Retinal pigment epithelial cell (primary cell): ENCODE measurements around a stretch of chr20.

- RRBS, result no CpG with 5 or more reads among the region's 18 CpGs
Measured at GRCh38 chr20:48715968-48716841, 111.6 kb downstream of the PREX1 start.

DNA sequence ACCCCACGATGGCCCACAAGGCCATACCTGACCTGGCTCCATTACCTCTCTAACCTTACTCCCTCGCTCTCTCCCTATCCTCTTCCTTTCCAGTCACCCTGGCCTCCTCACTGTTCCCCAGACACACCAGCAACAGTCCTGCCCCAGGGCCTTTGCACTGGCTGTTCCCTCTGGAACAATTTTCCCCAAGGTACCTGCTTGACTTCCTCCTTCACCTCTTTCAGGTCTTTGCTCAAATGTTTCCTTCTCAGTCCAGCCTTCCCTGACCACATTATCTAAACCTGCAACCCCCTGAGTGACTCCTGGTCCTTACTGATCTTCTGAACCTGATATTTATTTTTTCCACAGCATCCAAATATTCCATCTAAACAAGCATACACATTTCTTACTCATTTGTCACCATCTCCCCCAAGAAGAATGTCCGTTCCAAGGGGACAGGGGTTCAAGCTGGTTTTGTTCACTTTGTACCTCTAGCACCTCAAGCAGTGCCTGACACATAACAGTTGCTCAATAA is 107.8 kb downstream of the PREX1 start:
- RRBS, result no CpG with 5 or more reads among the region's 3 CpGs

DNA sequence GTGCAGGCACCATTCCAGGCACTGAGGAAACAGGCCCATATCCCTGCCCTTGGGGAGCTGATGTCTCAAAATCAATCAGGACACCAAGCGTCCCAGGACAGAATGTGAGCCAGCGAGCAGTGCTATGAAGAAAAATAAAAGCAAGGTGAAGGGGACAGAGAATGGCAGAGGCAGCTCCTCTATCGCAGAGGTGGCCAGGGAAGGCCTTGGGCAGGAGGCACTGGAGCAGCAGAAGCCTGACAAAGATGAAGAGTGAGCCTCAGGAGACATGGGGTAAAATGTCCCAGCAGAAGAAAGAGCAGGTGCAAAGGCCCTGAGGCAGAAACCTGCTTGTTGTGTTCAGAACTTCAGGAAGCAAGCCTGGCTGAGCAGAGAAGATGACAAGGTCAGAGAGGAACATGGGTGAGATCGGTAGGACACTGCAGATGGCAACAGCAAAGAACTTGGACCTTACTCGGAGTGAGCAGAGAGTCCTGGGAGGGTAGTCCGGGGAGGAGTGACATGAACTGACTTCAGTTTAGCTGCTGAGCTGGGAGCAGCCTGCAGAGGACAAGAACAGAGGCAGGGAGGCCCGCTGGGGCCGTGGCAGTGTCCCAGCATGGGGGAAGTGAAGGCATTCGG is 106.5 kb downstream of the PREX1 start:
- RRBS, result no CpG with 5 or more reads among the region's 9 CpGs

DNA sequence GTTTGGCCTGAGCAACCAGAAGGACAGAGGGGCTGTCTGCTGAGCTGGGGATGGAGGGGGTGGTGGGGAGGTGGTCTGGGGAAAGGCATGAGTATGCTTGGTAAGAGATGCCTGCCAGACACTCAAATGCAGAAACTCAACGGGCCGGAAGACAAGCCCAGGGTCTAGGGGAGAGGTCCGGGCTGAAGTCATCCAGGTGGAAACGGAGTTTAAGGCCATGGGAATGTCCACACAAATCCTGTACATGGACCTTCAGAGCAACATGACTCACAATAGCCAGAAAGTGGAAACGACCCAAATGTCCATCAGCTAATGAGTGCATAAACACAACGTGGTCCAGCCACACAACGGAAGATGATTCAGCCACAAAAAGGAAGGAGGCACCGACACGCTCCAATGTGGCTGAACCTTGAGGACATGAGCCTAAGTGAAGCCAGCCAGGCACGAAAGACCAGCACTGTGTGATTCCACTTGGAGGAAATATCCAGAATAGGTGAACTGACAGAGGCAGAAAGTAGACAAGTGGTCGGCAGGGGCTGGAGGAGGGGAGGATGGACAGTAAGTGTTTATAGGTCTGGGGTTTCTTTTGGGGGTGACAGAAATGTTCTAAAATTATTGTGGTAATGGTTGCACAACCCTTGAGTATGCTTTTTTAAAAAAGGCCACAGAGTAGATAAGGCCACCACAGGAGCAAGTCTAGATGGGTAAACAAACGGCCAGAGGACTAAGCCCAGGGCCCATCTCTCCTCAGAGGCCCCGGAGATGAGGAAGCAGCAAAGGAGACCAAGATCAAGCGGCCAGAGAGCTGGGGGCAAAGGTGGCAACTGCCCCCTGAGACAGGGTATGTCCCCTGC is 105.7 kb downstream of the PREX1 start:
- RRBS, result no CpG with 5 or more reads among the region's 14 CpGs

- RRBS, result no CpG with 5 or more reads among the region's 16 CpGs
Measured at GRCh38 chr20:48763006-48763926, 64.5 kb downstream of the PREX1 start.

DNA sequence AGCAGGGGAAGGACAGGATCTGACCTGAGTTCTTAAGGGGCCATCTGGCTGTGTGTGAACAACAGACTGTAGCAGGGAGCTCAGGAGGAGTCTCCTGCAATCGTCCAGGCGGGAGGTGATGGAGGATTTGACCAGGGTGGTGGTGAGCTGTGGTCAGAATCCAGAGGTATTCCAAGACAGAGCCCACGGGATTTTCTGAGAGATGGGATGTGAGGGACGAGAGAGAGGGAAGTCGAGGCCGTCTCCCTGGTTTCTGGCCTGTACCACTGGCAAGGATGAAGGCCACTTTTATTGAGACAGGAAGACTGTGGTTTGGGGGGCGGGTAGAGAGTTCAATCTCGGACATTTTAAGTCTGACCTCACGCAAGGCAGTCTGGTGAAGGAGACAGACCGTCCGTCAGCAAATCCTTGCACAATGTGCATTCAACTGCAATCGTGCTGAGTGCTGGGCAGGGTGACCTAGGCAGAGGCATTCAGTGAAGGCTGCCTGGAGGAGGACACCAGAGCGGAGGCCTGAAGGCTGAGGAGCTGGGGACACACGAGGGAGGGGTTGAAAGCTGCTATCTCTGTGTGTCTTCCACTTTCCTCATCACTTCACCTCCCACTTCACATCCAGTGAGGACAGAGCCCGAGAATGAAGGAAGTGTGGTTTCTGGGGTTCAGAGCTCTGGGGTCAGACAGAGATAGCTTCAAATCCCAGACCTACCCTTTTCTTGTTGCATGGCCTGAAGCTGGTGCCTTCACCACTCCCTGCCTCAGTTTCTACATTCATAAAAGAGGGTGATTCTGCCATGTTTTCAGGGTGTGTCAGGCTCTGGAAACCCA is 53.8 kb downstream of the PREX1 start:
- RRBS, result no CpG with 5 or more reads among the region's 15 CpGs

- RRBS, result no CpG with 5 or more reads among the region's 2 CpGs
Measured at GRCh38 chr20:49256922-49257149, 21.0 kb downstream of the ZNFX1 start.

GRCh38 chr20:49288620-49289701 is 11.1 kb upstream of the ZNFX1 start:
- RRBS, result no CpG with 5 or more reads among the region's 10 CpGs

DNA sequence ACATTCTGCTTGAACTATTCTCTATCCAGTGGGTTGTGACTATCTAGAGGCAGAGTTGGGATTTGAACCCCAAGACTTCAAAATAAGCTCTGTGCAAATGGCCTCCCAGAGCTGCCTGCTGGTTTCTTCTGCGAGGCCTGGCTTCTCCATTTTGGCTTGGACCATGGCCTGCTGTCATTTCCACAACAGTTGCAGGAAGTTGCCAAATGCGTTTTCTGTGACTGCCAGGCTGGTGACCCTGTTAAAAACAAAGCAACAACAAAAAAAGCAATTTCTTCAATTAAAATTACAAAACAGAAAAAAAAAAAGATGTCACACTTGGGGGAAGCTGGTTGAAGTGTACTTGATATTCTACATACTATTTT is 20.0 kb upstream of the ZNFX1 start:
- RRBS, result no CpG with 5 or more reads among the region's 2 CpGs

DNA sequence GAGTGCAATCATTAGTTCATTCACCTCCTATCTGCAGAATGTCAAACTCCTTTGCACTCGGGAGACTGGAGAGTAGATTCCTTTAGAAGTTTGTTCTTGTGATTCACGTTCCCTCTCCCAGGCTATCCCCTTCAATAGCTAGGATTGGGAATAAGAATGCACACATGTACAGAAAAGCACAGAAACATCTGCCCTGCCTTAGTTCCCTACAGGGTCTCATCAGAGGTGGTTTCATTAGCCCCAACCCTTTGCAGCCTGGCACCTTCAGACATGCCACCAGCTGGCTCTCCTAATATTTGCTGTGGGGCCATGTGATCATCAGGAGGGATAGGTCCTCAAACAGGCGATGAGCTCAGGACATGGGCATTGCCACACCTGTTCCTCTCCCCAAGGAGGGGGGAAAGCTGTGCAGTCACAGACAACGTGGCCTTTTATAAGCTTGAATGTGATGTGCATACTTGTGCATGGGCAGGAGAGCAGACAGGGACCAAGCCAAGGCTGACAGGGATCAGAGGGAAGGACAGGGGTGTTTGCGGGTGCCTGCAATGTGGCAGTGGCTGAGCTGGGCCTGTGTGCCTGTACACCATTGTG is 78.7 kb upstream of the ZNFX1 start:
- RRBS, result no CpG with 5 or more reads among the region's 5 CpGs

DNA sequence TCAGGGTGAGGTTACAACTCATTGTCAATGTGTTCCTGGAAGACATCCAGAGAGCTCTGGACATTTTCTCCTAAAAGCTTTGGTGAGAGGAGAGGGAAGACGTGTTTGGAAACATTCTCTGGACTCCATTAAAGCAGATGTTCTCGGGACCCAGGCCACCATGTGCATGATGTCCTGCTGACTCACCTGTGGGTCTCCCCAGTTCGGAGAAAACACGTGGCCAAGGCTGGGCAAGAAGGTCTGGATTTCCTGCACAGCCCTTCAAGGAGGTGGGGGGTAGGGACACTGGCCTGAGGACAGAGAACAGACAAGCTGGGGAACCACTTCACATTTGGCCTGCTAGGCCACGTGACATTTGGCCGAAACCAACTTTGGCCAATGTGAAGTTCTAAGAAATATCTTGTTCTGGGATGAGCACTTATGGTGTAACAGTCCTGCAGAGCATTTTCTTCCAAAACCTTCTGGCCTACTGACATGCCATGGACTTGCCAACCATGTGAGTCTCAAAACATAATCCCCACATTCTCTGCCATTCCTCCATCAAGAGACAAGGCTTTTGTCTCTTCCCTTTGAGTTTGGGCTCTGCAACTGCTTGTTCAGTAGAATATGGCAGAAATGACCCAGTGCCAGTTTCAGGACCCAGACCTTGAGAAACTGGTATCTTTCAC is 61.4 kb downstream of the KCNB1 start:
- RRBS, result no CpG with 5 or more reads among the region's 6 CpGs

GRCh38 chr20:49466228-49466623 is 16.2 kb downstream of the KCNB1 start:
- RRBS, result no CpG with 5 or more reads among the region's 6 CpGs

DNA sequence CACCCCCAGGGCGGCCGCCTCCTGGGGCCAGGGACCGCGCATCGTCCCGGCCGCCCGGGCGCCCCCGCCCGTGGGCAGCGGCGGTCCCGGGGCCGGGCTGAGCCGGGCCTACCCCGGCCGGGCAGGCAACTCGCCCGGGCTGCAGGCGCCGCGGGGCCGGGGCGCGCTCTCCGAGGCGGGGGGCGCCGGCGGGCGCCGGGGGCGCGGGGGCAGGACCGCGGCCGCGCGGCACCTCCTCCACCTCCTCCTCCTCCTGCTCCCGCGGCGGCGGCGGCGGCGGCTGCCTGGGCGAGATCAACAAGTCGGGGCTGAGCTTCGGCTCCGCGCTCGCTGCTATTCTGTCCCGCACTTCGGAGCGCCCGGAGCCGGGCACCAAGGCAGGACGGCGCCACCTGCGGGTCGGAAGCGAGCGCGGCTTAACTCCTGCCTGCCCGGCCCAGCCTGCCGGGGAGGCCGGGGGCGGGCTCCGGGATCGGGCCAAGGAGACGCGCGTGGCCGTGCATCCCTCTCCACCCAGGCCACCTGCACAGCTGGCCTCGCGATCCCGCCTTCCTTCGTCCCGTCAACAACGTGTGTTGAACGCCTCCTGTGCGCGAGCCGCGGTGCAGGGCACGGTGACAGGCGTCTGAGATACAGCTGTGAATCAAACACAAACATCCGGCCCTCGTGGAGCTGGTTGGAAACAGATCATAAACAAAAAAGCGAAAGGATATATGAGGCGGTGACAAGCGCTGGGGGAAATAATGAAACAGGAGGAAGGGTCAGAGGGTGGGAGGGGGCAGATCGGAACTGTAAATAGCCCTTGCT is 1.7 kb upstream of the KCNB1 start:
- RRBS, result 2% methylated on average over 9 of the region's 94 CpGs

- RRBS, result under 1% methylated on average over 4 of the region's 18 CpGs
Measured at GRCh38 chr20:49562041-49562853, 5.7 kb downstream of the PTGIS start.

- RRBS, result no CpG with 5 or more reads among the region's 10 CpGs
Measured at GRCh38 chr20:49584768-49585141, 16.8 kb upstream of the PTGIS start.

GRCh38 chr20:49660672-49661109 is 53.0 kb downstream of the B4GALT5 start:
- RRBS, result no CpG with 5 or more reads among the region's 7 CpGs

GRCh38 chr20:49675302-49676344 is 38.1 kb downstream of the B4GALT5 start:
- RRBS, result no CpG with 5 or more reads among the region's 9 CpGs

- RRBS, result no CpG with 5 or more reads among the region's 2 CpGs
Measured at GRCh38 chr20:49691696-49692031, 22.0 kb downstream of the B4GALT5 start.

GRCh38 chr20:49706457-49707322 is 7.0 kb downstream of the B4GALT5 start:
- RRBS, result no CpG with 5 or more reads among the region's 7 CpGs